ENCODE data around the genes CDH16, CES2 and ELMO3.

DNA sequence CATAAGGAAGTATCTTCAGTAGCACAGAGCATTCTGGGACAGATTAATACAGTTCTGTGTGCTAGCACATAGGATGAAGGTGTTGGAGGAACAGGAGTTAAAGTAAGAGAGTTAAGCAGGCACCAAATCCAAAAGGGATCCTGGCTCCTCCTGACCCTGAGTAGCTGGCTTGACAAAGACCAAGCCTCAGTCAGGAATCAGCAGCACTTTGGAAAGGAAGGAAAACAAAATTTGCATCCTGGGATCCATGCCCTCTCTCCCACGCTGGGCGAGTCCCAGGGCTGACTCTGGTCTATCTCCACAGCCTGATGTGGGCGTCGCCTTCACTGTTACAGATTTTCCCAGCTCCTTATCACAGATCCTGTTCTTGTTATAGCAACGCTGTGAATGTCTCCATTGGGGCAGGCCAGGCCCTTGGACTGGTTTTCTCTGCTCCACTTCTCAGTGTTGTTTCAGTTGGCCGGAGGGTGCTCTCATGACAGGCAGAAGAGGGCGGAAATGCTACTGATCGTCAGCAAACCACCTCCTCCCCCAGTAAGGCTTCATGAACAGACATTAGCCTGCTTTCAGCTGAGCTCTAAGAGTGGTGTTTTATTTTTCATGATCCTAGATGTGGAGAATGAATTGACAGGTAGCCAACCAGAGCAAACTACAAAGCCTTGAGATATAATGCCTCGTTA, 127.9 kb upstream of the CDH11 start:
- PRO-cap: no peak
- RRBS, 2 experiments: no CpG with 5 or more reads among the region's 9 CpGs

- PRO-cap: no peak
- RRBS, 2 experiments: no CpG with 5 or more reads among the region's 4 CpGs
Observed at GRCh38 chr16:65728012-65728708, 606.3 kb upstream of the CDH11 start.

- PRO-cap: no peak
- RRBS, 2 experiments: no CpG with 5 or more reads among the region's 1 CpG
Observed at GRCh38 chr16:65734929-65735175, 613.0 kb upstream of the CDH11 start.

DNA sequence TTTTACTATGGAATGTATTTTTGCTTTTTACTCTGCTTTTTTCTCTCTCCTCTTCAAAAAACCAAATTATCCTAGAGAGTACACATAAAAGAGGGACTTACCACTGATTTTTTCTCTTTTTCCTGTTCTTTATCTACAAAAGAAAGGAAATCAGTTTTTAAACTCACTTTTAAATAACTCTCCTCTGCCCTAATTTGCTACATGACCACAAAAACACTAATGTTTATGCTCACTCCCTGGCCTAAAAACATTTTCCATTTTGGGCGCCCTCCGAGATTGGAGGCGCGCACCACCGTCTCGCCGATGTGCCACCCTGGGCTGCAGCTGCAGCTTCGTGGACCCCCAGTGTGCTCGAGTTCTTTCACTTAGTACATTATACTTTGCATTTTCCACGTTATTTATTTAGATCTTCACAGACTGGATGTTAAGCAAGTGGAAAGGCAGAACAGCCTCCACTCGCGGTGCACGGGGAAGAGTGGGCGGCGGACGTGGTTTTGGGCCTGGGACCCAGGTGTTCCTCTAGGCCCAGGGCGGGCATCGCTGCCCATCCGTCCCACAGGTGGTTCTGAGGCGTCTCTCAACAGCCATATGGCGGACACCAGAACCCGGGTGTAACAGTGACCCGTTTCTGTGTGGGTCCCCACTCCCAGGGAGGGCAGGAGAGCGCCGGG, 910 bp downstream of the TK2 start:
- PRO-cap: no peak
- RRBS, 2 experiments: 3 to 5% methylated on average over 4 of the region's 25 CpGs

- PRO-cap: no peak
- RRBS, 2 experiments: no CpG with 5 or more reads among the region's 3 CpGs
Observed at GRCh38 chr16:66580221-66580930, 1.1 kb downstream of the CMTM2 start.

GRCh38 chr16:66616119-66616670, 11.7 kb downstream of the CMTM3 start:
- PRO-cap: no peak
- RRBS, 2 experiments: no CpG with 5 or more reads among the region's 6 CpGs

DNA sequence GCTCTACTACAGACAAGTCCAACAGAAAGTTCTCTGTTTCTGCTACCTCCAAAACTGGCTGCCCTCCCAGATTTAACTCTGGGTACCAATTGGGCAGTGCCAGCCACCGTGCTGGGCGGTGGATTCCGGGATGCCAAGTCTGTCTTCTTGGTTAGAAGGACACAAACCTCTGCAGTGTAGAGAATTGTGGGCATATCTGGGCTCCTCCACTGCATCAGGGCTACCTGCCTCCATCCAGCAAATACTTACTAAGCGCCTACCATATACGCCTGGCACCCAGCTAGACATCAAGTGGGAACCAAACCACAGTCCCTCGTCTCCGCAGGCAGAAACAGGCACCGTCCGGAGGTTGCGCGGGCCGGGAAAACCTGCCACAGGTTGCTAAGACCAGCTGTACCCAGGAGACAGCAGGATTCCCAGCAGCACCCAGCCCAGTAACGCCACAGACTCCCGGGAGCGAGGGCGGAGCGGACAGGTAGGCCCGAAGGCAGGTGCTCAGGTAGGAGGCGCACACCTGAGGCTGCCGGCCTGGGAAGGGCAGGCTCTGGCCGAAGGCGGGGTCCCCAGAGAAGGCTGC, 846 bp downstream of the CMTM4 start:
- PRO-cap: unidirectional peak, plus-strand start at position 443 of the sequence
- RRBS, 2 experiments: 5% methylated on average over 11 of the region's 22 CpGs

- PRO-cap: no peak
- RRBS, 2 experiments: no CpG with 5 or more reads among the region's 19 CpGs
Observed at GRCh38 chr16:66706500-66707146, 10.1 kb upstream of the CMTM4 start.

DNA sequence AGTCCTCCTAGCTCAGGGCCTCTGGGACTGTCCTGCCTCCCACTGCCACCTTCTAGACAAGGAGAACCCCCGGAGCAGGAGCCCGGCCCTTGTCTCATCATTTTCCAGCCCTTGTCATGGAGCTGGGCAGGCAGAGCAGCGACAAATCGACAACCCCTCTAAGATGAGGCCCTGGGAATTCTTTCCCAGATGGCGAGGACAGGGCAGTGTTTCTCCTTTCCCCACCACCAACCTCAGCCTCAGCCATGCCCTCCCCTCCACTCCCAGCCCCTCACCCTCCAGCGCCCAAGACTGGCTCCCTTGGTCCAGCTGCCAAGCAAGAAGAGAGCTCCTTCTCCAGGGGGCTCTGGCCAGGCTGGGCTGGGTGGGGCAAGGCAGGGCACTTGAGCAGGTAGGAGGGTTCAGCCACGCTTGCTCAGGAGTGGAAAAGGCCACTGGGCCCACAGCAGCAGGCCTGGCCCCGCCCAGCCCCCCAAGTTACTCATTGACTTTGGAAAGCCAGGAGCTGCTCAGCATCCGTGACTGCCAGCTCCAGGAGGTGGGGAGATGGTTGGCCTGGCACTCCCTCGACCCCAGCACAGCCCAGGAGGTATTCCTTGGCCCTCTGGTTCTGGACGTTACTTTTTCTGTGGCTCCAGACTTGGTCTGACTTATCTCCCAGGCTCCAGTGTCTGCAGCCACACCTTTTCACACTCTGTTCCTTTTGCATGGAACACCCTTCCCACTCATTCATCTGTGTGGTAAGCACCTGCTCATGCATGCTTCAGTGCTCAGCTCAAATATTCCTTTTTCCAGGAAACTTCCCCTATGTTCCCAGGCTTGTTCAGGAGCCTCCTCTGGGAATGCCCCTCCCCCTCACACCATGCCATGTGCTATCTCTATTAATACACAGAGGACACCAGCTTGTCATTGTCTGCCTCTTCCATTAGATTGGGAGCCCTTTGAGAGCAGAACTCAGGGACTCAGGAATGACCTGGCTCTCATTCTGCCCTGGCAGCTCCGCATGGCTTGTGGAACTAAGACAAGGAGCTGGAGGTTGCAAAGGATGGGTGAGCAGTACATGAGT, at the start of gene CDH16:
Gene CDH16, minus strand, starts transcription at position 357 of the 1,066 bp plus-strand sequence.
- PRO-cap: no peak
- RRBS, 2 experiments: no CpG with 5 or more reads among the region's 12 CpGs

GRCh38 chr16:66934601-66935813, at the start of gene CES2:
Gene CES2, plus strand, starts transcription at chr16:66935516.
- PRO-cap: unidirectional peak, plus-strand start at chr16:66934869
- RRBS, 2 experiments: 4 to 7% methylated on average over 18 to 24 of the region's 73 CpGs

DNA sequence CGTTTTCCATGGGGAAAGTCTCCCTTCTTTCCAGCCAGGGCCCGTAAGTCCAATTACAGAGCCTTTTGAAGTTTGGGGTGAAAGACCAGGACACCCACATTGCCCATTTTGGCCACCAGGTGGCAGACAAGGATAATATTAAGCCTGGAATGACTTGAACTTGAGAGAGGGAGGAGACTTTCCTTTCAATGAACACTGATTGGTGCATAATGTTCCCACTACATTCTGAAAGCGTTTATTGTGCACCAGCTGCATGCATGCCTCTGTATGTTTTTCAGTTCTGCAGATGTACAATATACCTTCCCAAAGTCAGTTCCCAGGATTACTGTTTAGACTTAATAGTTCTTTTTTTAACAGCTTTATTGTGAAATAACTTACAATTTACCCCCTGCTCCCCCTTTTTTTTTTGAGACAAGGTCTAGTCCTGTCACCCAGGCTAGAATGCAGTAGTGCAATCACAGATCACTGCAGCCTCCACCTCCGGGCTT, 12.0 kb downstream of the CES2 start:
- PRO-cap: no peak
- RRBS, 2 experiments: no CpG with 5 or more reads among the region's 4 CpGs

DNA sequence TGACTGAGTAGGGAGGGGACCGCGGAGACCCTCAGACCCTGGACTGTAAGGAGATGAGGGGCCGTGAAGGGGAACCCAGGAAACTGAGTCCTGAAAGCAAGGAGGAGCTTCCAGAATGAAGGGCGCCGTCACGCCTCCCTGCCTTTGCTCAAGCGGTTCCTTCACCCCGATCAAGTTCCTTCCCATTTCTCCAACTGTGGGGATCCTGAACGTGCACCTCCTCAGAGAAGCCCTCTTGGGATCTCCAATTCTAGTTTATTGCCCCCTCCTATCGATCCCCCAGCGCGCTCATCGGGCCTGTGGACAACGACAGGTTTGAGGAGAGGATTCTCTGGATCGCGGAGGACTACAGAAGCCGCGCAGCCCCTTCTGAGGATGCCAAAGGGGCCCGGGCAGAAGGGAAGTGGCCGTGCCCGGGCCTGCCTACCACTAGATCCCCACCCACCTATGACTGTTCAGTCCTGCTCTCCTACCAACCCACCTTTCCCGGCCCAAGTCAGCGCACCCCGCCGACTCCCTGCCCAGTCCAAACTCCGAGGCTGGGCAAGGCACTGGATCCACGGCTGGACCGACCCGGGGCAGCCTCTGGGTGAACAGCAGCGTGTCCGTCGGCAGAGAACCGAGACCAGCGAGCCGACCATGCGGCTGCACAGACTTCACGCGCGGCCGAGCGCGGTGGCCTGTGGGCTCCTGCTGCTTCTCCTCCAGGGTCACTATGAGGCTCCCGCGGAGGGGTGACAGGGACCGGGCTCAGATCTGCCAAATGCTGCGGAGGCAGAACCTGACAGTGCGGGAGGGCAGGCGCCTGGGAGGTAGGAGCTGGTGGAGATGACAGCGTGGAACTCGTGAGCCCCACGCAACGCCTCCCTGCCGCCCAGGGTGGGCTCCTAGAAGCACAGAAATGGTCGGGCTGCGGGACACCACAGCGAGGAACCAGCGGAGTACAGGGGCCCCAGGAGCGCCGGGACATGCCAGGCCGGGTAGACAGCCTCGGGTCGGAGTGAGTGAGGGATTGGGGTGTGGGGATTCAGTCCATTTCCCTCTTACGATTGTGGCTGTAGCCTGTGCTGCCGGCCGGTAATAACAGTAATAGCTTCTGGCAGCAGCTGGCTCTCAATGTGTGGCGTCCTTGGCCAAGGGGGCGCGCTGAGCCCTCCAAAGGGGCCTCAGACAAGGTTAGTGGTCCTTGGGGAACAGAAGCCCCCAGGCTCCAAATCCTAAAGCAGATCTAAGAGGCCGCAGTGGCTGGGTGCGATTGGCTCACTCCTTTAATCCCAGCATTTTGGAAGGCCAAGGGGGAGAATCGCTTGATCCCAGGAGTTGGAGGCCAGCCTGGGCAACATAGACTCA, 12.5 kb upstream of the CES3 start:
- PRO-cap: no peak
- RRBS, 2 experiments: 3 to 5% methylated on average over 4 to 7 of the region's 71 CpGs

DNA sequence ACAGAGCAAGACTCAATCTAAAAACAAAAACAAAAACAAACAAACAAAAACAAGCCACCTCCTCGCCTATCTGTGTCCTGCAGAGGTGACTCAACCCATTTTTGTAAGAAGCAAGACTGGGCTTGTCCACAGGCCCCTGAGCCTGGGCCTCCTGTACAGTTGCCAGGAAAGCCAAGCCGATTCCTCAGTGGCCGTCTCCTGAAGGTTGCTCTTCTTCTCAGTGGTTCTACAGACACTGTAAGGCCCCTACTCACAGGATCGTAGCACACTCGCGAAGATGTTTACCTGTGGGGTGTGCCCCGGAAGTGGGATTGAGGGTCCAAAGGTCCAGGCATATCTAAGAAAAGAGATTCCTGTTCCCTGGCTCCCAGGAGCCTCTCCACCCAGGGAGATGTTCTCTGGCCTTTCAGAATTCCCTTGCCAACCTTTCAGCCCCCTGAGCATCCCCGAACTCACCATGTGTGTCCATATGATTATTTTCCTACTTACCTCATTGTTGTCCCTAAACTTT, 7.6 kb upstream of the CES3 start:
- PRO-cap: no peak
- RRBS, 2 experiments: no CpG with 5 or more reads among the region's 8 CpGs

DNA sequence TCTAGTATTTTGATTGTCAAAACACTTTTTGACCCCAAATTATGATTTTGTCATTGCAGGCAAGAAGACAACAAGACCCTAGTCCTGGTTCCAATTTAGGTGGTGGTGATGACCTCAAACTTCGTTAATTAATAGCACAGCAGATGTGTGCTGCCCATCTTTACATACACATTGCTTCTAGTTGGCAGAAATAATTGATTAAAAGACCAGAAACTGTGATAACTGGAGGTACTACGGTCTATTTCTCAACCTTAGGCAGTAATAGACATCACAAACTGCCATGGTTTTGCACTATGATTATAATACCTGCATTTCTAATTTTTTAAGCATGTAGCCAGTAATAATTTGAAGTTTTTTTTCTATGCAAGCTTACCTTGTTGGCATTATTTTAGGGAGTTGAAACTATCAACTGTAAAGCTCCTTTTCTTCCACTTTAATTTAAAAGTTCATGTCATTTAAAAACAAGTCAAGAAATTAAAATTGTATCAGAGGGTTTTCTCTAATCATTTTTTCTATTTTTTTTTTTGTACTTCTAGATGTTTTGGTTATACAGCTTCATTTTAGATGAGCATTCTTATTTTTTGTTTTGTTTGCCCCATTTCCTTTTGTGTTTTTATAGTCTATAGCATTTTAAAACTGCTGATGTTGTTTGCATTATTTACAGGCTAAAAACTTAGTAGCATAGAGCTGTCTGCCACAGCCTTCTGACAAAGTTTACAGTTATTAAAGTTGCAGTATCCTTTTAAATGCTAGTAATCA, 10.9 kb upstream of the PHAF1 start:
- PRO-cap: no peak
- RRBS, 2 experiments: no CpG with 5 or more reads among the region's 2 CpGs

- PRO-cap: no peak
- RRBS, 2 experiments: no CpG with 5 or more reads among the region's 17 CpGs
Observed at GRCh38 chr16:67197764-67198575, 961 bp upstream of the ELMO3 start.

- PRO-cap: no peak
- RRBS, 2 experiments: 25% methylated on average over 5 of the region's 24 CpGs; no CpG with 5 or more reads in 1 of the 2 experiments
Observed at GRCh38 chr16:67198586-67199238, at the start of gene ELMO3. Gene ELMO3, plus strand, starts transcription at chr16:67199131.

DNA sequence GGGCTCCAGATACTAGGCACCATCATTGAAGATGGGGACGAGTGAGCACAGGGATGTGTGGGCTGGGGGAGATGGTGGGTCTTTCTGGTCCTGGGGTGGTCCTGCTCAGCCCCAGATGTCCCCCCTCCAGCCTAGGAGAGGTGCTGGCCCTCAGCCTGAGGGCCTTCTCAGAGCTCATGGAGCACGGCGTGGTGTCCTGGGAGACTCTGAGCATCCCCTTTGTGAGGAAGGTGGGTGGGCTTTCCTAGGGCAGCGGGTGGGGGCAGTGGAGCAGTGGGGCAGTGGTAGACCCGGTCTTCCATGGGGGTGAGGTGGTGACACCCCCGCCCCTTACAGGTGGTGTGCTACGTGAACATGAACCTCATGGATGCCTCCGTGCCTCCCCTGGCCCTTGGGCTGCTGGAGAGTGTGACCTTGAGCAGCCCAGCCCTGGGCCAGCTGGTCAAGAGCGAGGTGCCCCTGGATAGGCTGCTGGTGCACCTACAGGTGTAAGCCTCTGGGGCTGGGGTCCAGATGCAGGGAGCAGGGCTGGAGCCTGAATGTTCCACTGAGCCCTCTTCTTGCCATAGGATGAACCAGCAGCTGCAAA, 1.5 kb downstream of the ELMO3 start:
- PRO-cap: no peak
- RRBS, 2 experiments: no CpG with 5 or more reads among the region's 9 CpGs

DNA sequence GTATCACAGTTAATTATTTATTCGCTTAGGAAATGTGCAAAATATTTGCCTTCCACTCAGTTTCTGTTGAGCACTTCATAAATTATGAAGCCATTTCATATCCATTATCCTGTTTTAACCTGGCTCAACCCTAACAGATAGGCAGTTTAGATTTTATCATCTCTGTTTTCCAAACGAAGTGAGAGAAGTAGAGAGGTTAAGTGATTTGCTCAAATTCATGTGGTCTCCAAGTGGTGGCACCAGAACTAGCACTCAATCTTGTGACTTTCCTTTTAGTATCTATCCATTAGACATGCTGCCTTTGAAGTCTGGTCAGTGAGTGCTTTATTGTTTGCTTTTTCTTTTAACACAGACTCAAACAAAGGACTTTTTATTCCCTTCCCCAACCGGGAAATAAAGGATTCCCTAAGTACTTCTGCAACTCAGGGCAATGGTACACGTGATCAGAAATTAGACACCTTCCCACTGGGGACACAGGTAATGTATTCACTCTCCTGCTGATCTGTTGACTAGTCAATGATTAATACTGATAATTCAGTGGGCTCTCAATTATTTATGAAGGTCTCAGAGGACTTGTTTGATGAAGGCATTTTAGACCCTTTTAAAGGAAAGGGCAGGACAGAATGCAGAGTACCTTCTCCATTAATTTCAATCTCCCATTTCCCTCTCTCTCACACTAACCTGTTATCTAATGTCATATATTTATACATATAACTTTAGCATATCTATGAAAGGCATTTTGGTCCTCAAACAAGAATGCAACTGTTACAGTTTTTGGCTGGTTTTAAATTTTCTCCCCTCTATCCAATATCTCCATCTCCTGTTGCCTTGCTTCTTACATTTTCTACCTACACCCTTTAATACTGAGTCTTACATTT, 29.8 kb downstream of the TPPP3 start:
- PRO-cap: no peak
- RRBS, 2 experiments: no CpG with 5 or more reads among the region's 4 CpGs

DNA sequence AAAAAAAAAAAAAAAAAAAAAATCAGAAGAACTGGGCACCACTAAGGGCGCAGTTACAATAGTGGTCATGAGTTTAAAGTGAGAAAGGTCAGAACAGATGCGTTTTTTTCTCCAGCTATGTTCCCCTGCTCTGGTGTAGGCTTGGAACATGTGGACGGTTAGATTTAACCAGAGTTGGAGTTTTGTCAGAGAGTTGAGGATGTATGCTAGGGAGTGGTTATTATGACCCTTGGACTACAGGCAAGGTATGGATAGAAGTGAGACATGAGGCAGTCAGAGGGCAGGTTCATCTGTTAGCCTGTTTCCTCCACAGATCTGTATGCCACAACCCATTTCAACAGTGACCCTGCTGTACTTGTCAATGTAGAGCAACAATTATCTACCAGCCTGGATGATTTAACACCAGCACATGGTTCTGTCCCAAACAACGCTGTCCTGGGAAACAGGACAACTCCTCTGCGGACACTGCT, 22.6 kb downstream of the TPPP3 start:
- PRO-cap: no peak
- RRBS, 2 experiments: no CpG with 5 or more reads among the region's 5 CpGs

GRCh38 chr16:67429192-67430006, 1.5 kb upstream of the HSD11B2 start:
- PRO-cap: no peak
- RRBS, 2 experiments: no CpG with 5 or more reads among the region's 4 CpGs

Data from astrocyte (in vitro differentiated cells and primary cell).